Foreskin fibroblast (primary cell): Measurements from ENCODE around the gene SGO1.

GRCh38 chr3:16516419-16517001 is 3.0 kb upstream of the RFTN1 start:
- RRBS = no CpG with 5 or more reads among the region's 6 CpGs

DNA sequence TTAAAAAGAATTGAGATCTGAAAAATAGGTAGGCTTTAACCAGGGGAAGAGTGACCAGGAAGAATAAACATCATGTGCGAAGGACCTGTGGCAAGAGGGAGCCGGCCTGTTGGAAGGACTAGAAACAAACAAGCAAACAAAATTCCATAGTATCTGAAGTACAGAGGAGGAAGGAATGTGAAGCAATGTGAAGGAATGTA is 84.5 kb upstream of the PLCL2 start:
- RRBS = no CpG with 5 or more reads among the region's 2 CpGs

GRCh38 chr3:16801169-16801587 is 83.6 kb upstream of the PLCL2 start:
- RRBS = no CpG with 5 or more reads among the region's 1 CpG

DNA sequence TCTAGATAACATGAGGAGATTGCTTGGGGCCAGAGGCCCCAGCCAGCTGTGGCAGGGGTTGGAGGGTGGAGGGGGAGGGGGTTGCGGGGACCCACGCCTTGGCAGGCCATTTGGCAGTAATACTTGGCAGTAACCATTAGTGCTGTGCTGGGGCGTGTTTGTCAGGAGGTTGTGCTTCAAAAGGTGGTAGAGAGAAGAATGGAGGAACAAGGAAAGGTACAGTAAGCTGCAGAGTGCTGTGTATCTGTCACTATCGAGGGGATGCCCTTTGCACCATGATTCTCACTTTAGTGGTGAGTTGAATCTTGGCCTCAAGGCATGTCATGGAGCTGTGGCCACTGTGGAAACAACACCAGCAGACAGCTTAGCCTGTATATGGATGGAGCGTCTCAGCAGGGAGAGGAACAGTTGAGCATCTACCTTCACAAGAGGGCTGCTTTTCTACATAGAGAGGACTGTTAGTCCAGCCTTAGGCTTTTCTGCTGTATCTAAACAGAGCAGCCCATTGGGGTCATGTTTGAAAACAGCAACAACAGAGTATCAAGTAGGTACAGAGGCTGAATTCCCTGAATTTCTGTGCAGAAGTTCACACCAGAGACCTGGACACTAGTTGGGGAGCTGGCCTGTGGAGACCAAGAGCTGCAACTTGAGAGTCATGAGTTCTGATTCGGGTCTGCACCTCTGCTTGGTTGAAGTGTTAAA is 14.3 kb downstream of the PLCL2 start:
- RRBS = no CpG with 5 or more reads among the region's 6 CpGs

GRCh38 chr3:17166468-17167039 is 281.8 kb downstream of the PLCL2 start:
- RRBS = no CpG with 5 or more reads among the region's 13 CpGs

DNA sequence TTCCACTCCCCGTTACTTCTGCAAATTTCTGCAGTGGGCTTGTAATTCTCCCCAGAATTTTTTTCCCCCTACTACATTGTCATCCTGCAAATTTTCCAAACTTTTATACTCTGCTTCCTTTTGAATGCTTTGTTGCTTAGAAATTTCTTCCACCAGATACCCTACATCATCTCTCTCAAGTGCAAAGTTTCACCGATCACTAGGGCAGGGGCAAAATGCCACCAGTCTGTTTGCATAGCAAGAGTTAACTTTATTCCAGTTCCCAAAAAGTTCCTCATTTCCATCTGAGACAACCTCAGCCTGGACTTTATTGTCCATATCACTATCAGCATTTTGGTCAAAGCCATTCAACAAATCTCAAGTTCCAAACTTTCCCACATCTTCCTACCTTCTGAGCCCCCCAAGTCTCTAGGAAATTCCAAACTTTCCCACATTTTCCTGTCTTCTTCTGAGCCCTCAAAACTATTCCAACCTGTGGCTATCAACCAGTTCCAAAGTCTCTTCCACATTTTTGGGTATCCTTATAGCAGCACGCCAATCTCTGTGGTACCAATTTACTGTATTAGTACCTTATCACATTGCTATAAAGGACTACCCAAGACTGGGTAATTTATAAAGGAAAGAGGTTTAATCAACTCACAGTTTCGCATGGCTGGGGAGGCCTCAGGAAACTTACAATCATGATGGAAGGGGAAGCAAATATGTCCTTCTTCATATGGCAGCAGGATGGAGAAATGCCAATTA is 307.5 kb downstream of the TBC1D5 start:
- RRBS = no CpG with 5 or more reads among the region's 4 CpGs

DNA sequence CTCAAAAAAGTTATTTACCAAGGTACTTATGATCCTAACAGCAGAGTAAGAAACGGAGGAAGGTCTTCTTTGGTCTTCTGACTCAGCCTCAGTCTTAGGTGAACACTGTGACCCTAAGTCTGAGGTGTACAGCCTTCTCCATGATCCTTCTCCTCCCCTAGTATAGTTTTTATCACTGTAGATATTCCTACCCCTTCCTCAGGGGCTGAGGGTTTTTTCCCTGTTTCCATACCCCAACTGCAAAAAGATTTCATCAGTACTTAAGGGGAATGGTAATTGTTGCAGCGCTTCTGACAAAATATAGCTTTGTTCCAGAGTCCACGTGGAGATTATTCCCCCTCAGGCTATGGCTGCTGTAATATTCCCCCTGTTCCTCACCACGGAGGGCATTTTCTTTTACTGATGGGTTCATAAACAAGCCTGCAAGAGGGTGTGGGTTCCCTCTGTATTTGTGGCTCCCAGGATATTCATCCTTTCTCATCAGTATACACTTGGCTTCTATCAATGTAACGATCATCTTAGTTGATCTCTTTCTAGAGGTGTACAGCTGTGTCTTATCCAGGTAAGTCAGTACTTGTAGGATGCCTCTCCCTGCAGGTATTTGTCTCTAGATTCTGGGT is 284.3 kb downstream of the TBC1D5 start:
- RRBS = no CpG with 5 or more reads among the region's 5 CpGs

- RRBS = no CpG with 5 or more reads among the region's 5 CpGs
Observed at GRCh38 chr3:17610082-17610689, 132.2 kb downstream of the TBC1D5 start.

- RRBS = no CpG with 5 or more reads among the region's 10 CpGs
Observed at GRCh38 chr3:17617396-17618009, 124.9 kb downstream of the TBC1D5 start.

GRCh38 chr3:17741814-17742509 is 469 bp downstream of the TBC1D5 start:
- RRBS = no CpG with 5 or more reads among the region's 45 CpGs

DNA sequence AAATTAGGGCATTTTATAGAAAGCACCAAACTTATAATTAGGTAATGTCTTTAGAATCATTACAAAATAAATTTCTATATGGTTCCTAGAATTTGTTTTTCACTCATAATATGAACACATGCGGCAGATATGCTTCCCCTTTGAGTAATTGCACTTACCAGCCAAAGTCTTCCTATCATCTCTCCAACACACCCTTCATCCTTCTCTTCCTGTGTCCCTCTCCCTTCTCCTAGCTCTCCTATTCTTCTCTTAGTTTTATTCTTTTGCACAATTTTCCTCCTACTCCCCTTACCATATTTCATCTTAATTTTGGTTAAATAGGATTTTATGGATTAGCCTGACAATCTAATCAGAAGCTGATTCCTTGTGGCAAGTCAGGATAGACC is 84.1 kb downstream of the SATB1 start:
- RRBS = no CpG with 5 or more reads among the region's 1 CpG

DNA sequence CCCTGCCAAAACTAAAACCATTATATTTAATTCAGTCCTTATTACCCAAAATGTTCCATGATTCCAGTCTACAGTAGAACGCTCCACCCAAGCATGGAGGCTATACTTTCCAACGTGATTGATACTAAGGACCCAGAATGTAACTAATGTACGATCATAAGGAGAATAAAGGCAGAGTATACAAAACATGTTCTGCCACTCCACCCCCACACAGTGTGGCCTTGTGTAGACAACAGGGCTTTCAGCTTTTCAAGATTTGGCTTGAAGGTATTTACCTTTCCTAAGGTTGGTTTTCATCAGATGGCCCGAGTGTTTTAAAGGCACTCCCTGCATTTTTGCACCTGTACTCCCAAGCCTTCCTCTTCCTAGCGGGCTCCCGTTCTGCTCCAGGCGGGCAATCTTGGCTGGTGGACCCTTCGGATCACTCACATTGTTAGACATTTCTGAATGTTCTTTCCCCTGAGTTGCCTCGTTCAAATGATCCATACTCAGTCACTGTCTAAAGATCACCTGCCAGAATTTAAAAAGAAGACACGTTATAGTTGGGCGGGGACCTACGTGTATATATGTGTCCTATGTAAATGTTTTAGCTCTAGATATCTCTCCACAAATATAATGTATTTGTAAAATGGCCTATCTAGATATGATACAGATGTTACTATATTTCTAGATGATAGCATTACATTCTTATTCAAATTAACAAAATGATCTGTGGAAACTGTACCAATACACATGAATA is 4.5 kb downstream of the SATB1 start:
- RRBS = no CpG with 5 or more reads among the region's 12 CpGs

- RRBS = no CpG with 5 or more reads among the region's 4 CpGs
Observed at GRCh38 chr3:18422923-18423292, 2.2 kb downstream of the SATB1 start.

GRCh38 chr3:18443351-18444424 is 18.5 kb upstream of the SATB1 start:
- RRBS = 4% methylated on average over 30 of the region's 54 CpGs

DNA sequence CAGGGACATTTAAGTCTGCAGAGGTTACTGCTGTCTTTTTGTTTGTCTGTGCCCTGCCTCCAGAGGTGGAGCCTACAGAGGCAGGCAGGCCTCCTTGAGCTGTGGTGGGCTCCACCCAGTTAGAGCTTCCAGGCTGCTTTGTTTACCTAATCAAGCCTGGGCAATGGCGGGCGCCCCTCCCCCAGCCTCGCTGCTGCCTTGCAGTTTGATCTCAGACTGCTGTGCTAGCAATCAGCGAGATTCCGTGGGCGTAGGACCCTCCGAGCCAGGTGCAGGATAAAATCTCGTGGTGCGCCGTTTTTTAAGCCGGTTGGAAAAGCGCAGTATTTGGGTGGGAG is 185.1 kb upstream of the KCNH8 start:
- RRBS = no CpG with 5 or more reads among the region's 12 CpGs

- RRBS = no CpG with 5 or more reads among the region's 11 CpGs
Observed at GRCh38 chr3:20054359-20055513, 14.5 kb downstream of the KAT2B start.

DNA sequence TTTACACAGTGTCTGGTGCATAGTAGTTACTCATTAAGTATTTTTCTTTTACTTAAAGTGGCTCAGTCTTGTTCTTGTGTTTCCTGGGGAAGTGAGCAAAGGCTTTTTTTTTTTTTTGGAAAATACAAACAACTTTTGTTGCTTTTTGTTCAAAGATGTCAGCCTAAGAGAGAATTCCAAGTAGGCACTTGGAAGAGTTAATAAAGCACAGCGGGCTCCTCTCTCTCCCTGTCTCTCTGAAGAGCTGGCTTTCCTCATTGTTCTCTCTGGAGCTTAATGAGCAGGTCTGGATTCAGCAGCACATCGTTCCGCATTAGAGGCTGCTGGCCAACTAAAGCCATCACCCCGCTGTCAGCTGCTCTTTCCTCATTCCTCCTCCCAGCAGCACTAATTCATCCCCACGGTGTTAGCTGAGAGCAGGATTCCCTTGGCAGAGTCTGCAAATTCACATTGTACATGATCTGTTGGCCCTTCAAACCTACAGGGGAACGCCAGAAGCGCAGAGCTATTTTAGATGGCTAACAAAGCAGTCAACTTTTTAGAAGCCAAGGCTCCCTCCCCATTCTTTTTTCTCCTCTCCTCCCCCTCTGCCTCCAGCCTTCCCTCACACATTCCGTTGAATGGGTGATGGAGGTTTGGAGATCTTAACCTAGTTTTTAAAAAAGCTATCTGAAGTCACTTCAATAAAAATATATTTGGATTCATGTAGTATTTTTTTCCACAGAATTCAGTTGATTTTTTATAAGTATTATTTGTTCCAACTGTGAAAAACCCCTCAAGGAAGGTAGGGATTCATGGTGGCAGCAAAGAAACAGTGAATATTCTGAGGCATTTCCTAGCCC is 44.1 kb downstream of the SGO1 start:
- RRBS = no CpG with 5 or more reads among the region's 8 CpGs

DNA sequence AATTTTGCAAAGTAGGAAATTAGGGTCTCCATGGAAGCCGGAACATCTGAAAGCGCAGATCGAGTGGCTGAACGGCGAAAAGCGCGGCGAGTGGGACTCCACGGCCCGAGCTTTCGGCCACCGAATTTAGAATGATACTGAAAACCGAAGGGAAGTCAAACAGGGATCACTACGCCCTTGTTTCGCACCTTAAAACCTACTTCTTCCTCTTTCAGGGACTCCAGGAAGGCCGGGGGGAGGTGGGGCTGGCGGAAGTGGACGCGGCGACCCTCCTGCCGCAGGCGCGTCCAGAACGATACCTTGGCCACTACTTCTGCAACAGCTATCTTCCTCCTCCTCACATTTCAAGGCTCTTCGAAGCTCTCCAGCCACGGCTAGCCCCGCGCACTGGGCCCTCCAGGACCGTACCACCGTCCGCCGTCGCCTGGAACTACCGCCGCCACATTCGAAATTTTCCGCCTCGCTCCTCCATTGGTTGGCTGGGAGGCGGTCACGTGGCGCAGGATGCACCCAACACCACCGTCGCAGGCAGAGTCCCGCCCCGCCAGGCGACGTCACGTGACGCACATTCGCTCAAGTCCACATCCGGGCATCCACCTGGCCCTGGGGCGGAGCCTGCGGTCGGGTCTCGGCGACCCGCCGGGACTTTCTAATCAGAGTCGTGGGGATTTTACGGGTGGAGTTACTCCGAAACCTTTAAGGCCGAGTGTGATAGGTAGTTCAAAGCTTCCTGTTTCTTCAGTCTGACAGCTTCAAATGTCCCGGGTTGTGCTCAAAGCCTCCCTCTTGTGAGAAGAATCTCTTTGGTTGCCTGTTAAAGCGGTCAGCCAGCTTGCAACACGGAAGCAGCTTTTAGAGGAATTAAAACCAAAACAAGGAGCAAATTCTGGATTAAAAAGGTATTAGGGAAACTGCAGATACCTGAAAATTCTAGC is at the start of gene SGO1:
TSS of gene SGO1 (minus strand) at position 447 of the 935 bp plus-strand sequence.
- RRBS = 2% methylated on average over 11 of the region's 65 CpGs

- RRBS = no CpG with 5 or more reads among the region's 2 CpGs
Observed at GRCh38 chr3:21672551-21672828, 78.5 kb downstream of the ZNF385D start.

DNA sequence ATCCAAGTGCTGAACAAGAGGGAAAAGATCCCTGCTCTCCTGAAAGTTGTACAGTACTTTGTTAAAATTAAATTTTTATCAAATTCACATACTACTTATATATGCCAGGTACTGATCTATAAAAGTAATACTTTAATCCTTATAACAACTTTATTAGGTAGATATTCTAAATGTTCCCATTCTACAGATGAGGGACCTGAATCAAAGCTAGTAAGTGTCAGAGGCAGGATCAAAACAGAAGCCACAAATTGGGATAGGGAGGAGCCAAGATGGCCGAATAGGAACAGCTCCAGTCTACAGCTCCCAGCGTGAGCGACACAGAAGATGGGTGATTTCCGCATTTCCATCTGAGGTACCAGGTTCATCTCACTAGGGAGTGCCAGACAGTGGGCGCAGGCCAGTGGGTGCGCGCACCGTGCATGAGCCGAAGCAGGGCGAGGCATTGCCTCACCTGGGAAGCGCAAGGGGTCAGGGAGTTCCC is 402.0 kb upstream of the UBE2E2 start:
- RRBS = no CpG with 5 or more reads among the region's 11 CpGs